ENCODE data around the genes TBC1D3K, CISD3, FBXO47, PLXDC1 and CDK12.

DNA sequence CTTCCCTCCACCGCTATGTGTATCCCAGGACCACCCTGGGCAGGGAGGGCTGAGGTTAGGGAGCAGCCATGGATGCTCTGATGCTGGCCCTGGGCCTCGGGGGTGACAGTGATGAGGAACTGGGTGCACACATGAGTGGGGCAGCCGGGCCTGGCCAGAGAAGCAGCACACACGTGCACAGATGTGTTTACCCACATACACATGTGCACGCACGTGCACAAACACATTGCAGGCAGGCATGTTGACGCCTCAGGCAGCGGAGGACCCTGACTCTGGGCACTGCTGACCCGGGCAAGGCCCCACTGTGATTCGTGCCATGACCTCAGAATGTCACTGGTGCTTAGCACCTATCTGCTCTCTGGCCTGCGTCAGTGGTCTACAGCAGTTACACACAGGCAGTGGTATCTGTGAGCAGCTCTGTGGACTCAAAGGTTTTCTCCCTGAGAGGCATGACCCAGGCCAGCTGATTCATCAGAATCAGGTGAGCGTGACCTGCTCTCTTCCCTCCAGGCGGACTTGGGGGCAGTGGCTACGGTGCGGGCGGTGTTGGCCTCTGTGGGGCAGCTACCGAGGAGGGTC, at the start of gene TBC1D3K:
TSS of gene TBC1D3K (plus strand) at position 326 of the 579 bp plus-strand sequence.
- PRO-cap, 8 experiments = no peak in any of the 8 experiments

- PRO-cap, 8 experiments = no peak in any of the 8 experiments
Observed at GRCh38 chr17:38324792-38326002, 18.6 kb downstream of the GPR179 start.

DNA sequence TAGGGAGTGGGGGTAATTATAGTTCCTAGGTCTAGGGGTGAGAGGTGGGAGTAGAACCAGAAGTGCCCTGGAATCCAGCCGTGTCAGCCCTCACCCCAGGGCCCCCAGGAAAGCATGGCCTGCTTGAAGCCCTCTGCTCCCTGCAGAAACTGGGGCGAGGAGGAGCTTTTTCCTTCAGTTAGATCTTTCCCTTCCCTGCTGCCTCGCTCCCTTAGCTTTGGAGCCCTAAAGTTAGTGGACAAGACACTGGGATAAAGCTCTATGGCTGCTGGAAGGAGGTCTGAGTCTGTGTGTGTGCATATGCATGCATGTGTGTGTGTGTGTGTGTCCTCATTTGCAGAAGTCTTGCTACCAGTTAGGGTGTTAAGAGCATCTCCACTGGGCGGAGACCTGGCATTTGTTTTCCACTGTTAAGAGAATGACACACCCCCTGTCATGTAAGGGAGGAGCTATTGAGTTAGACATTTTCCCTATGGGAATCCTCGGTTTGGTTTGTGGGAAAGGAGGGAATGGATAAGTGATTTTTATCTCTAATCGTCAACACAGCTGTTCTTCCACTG, 24.9 kb upstream of the ARHGAP23 start:
- PRO-cap, 8 experiments = no peak in any of the 8 experiments

GRCh38 chr17:38418669-38419561, 9.3 kb upstream of the ARHGAP23 start:
- PRO-cap, 8 experiments = no peak in any of the 8 experiments

DNA sequence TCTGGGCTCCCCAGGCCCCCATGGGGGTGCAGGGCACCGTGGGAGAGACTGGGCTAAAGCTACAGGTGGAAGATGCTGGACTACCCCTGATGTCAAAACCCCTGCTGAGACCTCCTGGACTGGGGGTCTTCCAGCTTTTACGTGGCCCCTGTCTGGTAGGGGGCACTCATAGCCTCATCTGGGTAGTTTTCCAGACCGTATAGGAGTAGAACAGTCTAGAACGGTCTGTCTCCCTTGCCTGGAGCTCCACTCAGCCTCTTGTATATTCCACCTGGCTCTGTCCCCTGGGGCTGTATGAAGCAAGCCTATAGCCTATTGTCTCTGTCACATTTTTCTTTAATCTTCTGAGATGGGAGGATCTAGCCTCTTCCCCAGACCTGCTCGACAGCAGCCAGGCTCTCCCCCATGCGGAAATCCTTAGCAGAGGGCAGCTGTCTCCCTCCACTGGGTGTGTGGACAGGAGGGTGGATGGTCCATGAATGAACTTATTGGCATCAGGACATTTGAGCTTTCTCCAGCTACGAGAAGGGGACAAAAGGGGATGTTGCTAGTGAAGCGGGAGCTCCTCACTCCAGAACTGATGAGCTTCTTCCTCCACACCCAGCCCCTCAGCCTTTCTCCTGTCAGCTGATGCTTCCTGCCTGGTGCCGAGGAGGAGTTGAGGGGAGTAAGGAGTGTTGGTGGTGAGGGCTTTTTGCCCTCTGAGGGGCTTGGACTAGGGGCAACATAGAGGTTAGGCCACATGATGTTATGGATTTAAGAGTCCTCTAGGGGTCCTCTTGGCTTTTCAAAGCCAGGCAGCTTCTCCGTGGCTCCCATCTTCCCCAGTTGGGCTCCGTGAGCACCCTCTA, 27.8 kb downstream of the ARHGAP23 start:
- PRO-cap, 8 experiments = no peak in any of the 8 experiments

GRCh38 chr17:38484126-38484495, 55.8 kb downstream of the ARHGAP23 start:
- PRO-cap, 8 experiments = no peak in any of the 8 experiments

GRCh38 chr17:38584244-38585018, 21.3 kb downstream of the SRCIN1 start:
- PRO-cap, 8 experiments = no peak in any of the 8 experiments

DNA sequence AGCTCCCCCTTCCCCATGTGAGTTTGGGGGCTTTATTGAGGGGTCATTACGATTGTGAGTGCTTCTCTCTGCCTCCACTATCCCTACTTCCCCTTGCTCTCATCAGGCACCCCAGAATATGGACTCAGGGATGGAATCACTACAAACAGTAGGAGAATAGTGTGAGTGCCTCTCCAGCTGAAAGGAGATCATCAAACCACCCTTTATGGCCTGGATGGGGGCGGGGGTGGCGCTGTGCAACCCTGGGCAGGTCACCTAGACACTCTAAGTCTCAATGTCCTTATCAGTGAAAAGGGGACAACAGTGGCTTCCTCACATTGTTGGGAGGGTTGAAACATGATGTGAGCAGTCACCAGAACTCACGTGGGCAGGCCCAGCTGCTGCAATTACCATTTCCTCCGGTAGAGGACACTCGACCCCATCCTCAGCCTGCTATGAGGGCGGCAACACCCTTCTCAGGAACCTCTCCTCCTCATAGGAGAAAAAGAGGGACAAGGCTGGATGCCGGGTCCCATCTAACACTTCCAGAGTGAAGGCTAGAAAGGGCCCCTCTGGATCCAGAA, 2.1 kb upstream of the EPOP start:
- PRO-cap, 8 experiments = no peak in any of the 8 experiments

DNA sequence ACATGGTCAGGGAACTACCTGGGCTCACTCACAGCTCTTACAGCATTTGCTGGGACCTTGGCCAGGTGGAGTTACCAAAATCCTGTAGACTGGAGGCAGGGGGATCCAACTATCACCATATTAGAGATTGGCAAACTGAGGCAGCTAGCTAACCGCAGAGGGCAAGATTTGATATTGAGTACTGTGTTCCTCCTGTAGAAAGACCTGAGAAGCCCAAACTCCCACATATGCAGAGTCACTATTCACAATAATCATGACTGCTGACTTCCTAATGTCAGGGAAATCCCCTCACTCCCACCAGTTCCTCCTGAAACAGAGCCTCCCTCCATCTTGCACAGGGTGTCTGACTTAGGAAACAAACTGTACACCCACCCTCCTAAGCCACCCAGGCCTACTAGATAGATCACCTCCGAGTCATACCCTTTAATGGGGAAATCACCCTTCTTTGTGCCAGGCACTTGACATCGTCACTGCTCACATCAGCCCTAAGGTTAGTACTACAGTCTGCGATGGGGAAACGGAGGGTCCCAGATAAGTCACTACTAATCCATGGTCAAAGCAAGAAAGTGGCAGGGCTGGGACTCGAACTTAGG, 3.7 kb upstream of the MLLT6 start:
- PRO-cap, 8 experiments = peak in 8 of 8 experiments; most common plus-strand start position 505 of the sequence (in 6); most common minus-strand start position 396 of the sequence (in 6)

DNA sequence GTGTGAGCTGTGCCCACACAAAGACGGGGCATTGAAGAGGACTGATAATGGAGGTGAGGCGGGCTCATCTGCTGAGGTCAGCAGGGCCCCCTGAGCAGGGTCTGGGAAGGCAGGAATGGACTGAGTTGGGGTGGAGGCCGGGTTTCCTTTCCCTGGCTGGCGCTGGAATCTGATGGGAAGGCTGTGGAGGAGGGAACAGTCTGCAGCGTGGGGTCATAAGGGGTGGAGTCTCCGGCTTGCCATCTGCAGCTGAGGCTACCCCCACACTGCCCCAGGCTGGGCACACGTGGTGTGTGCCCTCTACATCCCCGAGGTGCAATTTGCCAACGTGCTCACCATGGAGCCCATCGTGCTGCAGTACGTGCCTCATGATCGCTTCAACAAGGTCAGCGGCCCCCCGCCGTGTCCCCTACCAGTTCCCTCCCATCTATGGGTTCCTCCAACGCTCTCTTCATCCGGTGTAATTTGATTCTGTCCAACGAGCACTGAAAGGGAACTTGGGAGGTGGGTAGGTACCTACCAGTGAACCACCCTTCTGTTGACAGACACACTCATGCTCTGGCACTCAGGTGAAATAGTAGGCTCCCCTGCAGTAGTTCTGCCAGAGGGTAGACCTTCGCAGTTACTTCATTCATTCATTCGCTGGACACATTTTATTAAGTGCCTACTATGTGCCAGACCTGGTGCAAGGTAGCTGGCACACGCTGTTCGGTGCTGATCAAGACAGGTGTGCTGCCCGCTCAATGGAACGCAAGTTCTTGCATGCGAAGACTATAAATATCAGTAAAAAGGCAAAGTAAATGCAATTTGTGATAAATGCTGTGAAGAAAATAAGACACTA, 2.6 kb downstream of the MLLT6 start:
- PRO-cap, 8 experiments = no peak in any of the 8 experiments

GRCh38 chr17:38729450-38730623, at the start of gene CISD3:
TSS of gene CISD3 (plus strand) at chr17:38730341.
- PRO-cap, 8 experiments = peak in 8 of 8 experiments; most common plus-strand start chr17:38730382 (in 3); most common minus-strand start chr17:38730256 (in 6)

GRCh38 chr17:38872636-38873529, 3.0 kb downstream of the LASP1 start:
- PRO-cap, 8 experiments = peak in 1 of 8 experiments; most common plus-strand start chr17:38873238 (in 1)

GRCh38 chr17:38884918-38885505, 15.2 kb downstream of the LASP1 start:
- PRO-cap, 8 experiments = peak in 1 of 8 experiments; most common plus-strand start chr17:38885145 (in 1)

- PRO-cap, 8 experiments = peak in 8 of 8 experiments; most common plus-strand start chr17:38967621 (in 3); most common minus-strand start chr17:38967425 (in 8)
Observed at GRCh38 chr17:38967152-38967903, at the start of gene FBXO47. TSS of gene FBXO47 (minus strand) at chr17:38967403.

DNA sequence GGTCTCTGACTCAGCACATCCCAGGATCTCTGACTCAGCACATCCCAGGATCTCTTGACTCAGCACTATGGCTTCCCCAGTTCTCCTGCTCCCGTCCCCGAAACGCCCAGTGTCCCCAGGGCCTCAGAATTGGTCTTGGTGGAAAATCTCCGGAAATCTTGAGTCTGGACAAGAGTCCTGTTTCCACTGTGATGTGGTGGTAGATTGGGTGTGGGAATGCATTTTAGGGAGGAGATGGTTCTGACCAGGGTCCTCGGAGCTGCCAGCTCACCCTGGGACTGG, 19.2 kb downstream of the PLXDC1 start:
- PRO-cap, 8 experiments = no peak in any of the 8 experiments

DNA sequence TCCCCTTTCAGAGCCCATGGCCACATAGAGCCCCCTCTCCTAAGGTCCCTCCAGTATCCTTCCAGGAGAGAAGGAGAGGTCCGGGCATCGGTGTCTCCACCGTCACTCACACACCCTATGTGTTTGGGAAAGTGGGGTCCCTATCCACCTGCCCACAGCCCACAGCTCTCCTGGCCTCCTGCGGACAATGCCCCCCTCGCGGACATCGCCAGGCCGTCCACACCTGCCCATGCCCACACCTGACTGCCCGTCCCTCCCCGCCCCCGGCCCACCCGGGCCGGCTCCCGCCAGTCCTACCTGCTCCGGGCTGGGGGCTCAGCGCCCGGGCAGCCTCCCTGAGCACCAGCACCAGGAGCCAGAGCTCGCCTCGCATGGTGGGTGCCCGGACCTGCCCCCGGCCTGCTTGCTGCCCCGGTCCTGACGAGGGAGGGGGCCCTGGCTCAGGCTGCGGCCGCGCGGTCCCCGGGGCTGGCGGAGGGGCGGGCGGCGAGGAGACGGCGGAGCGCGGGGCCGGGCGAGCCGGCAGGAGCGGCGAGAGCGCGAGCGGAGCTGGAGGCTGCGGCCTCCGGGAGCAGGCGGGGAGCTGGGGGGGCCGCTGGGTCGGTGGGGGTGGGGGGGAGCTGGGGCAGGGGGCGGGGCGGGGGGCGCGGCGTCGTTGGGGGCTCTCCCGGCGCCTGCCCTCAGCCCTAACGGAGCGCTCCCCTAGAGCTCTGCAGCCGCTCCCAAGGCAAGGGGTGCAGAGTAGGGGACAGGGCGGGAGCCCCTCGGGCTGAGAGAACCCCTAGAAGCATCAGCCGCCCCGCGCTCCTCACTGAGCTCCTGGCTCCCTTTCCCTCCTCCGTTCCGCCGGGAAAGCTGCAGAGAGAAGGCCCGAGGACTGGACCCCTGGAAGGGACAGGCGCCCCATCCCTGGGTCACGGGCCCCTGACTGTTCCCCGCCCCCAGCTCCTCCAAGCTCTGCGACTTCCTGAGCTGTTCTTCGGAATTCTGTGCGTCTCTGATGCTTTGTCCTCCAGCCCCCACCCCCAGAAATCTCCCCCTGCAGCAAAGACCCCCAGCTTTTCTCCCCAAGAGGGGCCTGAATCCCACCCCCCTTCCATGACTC, at the start of gene PLXDC1:
TSS of gene PLXDC1 (minus strand) at position 573 of the 1,105 bp plus-strand sequence.
- PRO-cap, 8 experiments = no peak in any of the 8 experiments

DNA sequence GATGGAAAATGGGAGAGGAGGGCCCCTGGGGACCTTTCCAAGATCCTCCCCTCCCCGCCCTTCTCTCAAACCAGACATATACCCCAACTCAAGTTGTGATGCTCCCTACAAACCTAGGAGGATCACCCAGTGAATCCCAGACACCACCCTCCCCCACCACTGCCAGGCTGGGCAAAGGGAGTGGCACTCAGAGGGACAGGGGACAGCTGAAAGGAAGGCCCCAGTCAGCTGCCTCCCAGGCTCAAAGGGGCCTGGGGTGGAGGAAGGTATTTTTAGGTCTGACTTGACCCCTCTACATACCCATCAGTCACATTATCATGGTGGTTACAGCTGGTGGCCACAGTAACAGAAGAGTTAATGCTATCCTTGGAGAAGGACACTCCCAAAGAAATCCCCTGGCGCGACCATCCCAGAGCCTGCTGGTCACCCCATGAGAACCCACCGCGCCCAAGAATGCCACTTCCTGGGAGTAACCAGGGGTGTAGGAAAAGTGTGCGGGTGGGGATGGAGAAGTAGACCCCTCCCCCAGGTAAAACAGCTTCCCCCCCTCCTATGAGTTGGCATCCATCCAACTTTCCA, 1.2 kb downstream of the CACNB1 start:
- PRO-cap, 8 experiments = no peak in any of the 8 experiments

GRCh38 chr17:39212772-39213459, 12.8 kb downstream of the STAC2 start:
- PRO-cap, 8 experiments = no peak in any of the 8 experiments

DNA sequence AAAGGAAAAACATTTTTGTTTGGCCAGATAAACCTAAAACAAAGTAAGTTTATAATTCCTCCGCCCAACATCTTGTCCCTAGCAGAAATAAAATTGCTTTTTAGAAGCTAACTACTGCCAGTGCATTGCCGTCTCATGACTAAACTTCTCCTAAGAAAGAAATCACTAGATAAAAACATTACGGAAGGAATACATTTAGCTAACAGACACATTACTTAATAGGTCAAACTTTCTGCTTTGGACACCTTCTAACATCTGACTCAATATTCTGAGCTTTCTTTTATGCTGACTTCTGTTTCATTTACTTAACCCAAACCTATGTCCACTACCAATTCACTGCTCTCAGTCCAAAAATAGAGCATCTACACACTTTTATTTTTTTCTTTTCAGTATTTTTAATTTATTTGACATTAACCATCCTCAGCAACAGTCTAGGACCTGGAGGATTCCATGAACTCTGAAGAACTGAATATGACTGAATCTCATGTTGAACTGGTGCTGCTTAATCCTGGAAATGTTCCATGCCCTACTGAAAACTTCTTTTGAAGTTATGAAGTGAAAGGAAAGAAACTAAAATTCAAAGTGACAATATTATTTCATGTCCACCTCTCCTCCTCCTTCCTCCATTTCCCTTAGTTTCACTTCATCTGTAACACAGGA, 36.0 kb downstream of the FBXL20 start:
- PRO-cap, 8 experiments = no peak in any of the 8 experiments

GRCh38 chr17:39461044-39461614, at the start of gene CDK12:
TSS of gene CDK12 (plus strand) at chr17:39461486.
- PRO-cap, 8 experiments = peak in 8 of 8 experiments; most common plus-strand start chr17:39461534 (in 8); most common minus-strand start chr17:39461344 (in 1)

All from peripheral blood mononuclear cell (primary cell).